ENCODE measurements around the genes AIFM3 and LRRC74B.

GRCh38 chr22:20128614-20129319 is 2.8 kb upstream of the ZDHHC8 start:
- PRO-cap, result no peak

- PRO-cap, result no peak
Observed at GRCh38 chr22:20219691-20220252, 48.3 kb downstream of the RTN4R start.

GRCh38 chr22:20242701-20243186 is 25.4 kb downstream of the RTN4R start:
- PRO-cap, result no peak

DNA sequence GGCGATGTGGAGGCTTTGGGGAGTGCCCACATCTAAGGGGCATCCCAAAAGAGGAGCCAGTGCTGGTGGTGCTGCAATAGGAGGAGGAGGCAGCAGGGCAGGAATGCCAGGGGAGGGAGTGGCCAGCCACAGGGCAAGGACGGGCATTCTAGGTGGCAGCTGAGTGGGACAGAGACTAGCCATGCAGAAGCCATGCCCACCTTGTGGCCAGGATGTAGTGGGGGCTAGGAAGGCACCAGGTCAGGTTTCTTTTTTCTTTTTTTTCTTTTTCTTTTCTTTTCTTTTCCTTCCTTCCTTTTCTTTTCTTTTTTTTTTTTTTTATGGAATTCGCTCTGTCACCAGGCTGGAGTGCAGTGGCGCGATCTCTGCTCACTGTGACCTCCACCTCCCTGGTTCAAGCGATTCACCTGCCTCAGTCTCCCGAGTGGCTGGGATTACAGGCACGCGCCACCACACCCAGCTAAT is 18.8 kb downstream of the DGCR6L start:
- PRO-cap, result no peak

DNA sequence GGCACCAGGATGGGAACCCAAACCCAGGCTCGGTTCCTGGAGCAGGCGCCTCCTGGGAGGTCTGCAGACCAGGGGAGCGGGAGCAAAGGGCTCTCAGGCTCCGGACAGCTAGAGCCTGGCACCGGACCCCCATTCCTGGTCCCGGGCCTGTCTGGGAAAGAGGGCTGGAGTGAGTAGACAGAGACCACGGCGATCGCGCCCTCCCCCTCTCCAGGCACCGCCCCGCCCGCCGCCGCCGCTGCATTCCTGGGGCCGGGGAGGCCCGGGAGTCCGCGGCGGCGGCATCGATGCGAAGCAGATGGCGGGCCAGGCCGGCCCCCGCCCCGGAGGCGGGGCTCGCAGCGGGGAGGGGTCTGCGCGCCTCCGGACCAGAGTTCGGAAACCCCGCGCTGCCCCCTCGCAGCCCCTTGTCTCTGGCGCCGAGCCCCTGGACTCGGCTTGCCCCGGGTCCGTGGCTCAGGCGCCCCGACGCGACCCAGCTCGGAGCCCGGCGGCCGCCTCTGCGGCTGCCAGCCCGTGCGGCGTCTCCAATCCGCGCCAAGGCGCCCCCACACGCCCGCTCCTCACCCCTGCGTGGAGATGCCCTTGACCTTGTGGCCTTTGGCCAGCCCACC is 1.4 kb downstream of the SCARF2 start:
- PRO-cap, result unidirectional peak, plus-strand start at position 249 of the sequence

GRCh38 chr22:20463390-20464094 is 25.9 kb upstream of the SCARF2 start:
- PRO-cap, result no peak

DNA sequence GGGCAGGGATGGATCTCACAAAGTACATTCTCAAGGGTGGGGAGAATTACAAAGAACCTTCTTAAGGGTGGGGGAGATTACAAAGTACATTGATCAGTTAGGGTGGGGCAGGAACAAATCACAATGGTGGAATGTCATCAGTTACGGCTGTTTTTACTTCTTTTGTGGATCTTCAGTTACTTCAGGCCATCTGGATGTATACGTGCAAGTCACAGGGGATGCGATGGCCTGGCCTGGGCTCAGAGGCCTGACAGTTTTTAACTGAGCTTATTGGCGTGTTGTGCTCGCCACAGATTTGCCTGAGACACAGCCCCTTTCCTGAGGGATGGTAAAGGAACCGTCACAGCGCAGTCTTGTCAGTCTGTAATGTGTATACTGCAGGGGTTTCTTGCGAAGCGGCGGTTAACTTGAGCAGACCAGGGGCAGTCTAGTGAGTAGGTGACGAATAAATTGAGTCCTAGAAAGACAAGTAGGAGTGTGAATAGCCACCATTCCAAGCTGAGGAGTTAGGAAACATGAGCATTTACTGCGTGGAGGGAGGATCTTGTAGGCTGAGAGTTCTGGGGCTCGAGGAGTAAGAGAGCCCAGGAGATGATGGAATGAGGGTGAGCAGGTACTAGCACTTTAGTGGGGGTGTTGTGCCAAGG is 1.3 kb downstream of the MED15 start:
- PRO-cap, result no peak

DNA sequence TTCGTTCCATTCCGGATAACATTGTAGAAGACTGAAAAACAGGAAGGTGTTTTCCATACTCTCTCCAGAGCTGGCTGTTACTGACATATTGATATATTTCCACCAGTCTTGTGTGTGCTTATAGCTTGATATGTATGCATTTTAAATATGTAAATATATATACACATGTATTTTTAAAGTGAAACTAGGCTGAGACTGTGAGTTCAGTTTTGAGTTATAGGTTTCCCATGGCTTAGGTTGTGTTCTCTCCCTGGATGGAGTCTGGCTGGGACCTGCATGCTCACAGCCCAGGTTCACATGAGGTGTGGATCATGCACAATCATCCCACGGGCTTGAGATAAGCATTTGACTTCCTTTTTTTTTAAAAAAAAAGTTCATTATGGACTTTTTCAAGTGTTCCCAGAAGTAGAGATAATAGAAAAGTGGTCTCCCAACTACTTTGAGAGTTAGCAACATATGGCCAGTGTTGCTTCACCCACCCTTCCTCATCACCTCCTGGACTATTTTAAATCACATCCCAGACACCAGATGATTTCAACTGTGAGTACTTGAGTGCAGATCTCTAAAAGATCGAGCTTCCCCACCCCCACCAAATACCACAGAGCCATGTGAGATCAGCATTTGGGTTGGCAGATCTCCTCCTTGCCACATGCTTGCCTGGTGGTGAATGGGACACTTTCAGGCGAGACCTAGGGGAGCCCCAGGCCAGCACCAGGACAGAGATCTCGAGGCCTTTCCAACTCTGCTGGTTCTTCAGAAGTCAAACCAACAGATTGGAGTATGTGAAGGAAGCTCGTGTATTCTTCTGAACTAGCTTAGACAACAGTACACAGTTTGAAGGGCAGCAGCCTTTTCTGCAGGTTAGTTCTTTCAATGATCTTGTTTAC is 15.8 kb downstream of the MED15 start:
- PRO-cap, result no peak

DNA sequence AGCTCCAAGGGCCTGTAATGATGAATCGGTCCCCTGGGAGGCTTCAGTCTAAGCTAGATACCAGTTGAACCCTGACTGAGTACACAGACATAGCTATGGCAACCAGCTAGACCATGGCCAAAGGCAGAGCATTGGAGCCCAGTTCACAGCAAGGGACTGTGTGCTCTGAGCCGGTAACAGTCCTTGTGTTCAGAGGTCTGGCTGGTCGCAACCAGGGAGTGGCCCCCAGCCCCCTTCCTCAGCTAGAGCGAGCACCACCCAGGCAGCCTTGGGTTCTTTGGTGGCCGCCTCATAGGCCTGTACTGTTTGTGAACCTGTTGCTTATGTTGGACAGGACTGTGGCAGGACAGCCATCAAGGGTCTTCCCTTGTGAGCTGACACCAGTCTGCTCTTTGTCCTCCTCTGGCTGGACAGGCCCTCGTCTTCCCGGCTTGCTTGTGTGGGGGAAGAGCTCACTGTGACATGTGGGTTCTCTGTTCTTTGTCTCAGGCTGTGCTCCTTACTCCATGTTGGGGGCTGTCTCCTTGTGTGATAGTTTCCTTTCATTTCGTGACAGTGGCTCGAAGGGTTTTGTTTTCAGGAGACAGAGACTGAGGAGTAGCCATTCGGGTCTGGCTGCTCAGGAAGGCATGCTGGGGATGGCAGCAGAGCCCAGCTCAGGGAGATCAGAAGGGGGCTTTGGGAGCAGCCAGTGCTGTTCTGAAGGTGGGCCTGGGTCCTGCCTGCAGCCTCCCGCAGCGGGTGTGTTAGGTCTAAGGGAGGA is 25.2 kb downstream of the MED15 start:
- PRO-cap, result no peak

DNA sequence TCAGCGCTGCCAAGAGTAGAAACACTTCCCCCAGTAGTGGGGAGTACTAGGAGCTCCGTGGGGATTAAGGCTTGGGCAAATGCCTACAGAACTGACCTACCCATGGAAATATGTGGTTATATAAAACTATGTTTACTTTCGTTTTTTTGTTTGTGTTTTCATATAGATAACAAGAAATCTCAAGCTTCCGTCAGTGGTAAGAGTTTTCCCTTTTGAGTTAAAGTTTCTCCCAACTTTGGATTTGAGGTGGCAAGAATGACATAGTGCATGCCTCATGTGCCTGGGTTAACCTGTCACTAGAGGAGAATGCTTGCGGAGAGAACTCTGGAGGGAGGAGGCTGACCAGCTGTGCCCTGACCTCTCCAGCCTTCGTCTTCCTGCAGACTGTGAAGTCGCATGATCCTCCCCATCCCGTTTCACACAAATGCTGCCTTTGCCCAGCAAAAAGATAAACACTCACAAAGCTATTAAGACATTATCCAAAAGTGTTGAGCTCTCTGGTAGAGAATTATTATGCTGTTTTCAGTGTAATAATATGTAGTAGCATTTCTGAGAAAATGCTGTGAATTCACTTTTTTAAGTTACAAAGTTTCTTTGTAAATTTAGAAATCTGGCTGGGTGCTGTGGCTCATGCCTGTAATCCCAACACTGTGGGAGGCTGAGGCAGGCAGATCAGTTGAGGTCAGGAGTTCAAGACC is 45.7 kb downstream of the MED15 start:
- PRO-cap, result no peak

DNA sequence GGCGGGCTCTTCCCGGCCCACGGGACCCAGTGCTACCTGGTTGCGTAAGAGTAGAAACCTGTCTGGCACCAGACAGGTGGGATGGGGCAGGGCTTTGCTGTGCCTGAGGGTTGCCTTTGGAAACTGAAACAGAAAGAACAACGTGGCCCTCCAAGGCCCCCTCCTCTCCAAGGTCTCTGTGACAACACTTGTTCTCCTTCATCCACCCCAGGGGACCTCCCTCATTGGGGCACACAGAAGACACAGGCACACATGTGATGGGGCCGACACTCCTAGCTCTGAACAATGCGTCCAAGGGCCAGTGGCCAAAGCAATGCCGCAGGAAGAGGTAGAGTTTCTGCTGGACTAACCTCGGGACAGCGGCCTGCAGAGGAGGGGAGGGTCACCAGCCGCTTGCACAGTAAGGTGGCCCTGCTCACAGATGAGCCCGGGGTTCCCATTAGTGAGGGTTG is 99.1 kb downstream of the MED15 start:
- PRO-cap, result no peak

- PRO-cap, result no peak
Observed at GRCh38 chr22:20776400-20777012, 2.6 kb downstream of the SERPIND1 start.

- PRO-cap, result no peak
Observed at GRCh38 chr22:20820241-20821079, 38.2 kb downstream of the PI4KA start.

DNA sequence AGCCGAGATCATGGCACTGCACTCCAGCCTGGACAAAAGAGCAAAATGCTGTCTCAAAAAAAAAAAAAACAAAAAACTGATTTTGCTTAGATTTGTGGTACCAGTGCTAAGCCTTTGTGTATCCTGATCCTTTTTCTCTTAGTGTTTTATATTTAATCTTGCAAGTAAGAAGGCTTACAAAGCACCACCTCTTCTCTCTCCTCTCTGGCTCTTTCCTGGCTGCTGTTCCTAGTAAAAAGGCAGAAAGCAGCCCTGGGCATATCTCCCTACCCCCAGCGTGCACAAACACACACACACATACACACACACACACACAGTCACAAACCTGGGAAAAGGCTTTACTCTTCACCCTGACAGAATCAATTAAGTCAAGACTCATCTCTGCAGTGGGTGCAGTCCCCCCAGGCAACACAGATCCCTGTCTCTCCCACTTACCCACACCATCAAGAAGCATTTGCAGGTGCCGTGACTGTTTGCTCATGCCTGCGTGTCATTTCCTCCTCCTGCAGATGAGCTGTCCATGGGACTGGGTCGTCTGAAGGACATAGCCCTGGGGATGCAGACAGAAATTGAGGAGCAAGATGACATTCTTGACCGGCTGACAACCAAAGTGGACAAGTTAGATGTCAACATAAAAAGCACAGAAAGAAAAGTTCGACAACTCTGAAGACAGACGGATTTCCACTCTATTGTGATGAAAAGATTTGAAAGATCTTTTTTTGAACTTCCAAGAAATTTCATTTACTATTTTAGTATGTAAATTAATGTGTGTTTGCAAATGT is 28.6 kb downstream of the SNAP29 start:
- PRO-cap, result no peak

DNA sequence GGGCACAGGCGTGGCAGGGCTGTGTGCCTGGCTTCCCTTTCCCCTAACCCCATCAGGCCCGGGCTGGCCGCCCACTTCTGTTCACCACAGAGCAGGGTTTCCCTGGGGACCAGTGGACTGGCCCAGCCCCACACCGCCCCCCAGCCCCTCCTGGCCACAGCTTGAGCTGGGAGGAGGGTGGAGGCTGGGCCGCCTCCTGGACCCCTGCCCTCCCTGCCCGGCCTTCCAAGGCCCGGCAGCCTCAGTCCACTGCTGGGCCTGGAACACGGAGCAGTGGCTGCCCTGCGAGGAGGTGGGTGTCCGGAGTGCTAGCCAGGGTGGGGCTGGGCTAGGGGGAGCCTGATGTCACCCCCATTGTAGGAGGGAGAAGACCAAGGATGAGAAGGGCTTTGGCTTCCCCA is at the start of gene AIFM3:
AIFM3 (plus strand) TSS at position 244 of the 401 bp plus-strand sequence.
- PRO-cap, result no peak

GRCh38 chr22:20968344-20968845 is 1.3 kb downstream of the AIFM3 start:
- PRO-cap, result no peak

GRCh38 chr22:21045436-21046120 is at the start of gene LRRC74B:
TSS of gene LRRC74B (plus strand) at chr22:21045946.
- PRO-cap, result no peak

- PRO-cap, result no peak
Observed at GRCh38 chr22:21578364-21578898, 10.9 kb downstream of the UBE2L3 start.

GRCh38 chr22:21612766-21613442 is 16.9 kb downstream of the YDJC start:
- PRO-cap, result no peak

- PRO-cap, result no peak
Observed at GRCh38 chr22:21622438-21623076, 7.3 kb downstream of the YDJC start.

All from left common carotid artery plus branches (tissue), 1 donor.